Retinal pigment epithelial cell (primary cell): ENCODE measurements around a stretch of chr14.

DNA sequence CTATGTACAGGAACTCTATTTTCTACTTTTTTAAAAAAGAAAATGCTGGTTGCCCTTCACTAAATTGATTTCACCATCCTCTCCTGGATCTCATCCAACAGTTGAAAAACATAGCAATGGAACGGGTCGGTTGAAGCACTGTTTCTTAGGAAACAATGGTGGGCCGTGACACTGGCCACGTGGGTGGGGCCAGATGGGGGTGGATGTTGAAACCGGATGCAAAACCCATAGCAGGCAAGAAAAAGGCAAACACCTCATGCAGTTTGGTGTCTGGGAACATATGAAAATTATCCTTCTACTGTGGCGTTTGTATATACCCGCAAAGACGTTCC, 37.8 kb upstream of the RIN3 start:
- RRBS, result no CpG with 5 or more reads among the region's 8 CpGs

DNA sequence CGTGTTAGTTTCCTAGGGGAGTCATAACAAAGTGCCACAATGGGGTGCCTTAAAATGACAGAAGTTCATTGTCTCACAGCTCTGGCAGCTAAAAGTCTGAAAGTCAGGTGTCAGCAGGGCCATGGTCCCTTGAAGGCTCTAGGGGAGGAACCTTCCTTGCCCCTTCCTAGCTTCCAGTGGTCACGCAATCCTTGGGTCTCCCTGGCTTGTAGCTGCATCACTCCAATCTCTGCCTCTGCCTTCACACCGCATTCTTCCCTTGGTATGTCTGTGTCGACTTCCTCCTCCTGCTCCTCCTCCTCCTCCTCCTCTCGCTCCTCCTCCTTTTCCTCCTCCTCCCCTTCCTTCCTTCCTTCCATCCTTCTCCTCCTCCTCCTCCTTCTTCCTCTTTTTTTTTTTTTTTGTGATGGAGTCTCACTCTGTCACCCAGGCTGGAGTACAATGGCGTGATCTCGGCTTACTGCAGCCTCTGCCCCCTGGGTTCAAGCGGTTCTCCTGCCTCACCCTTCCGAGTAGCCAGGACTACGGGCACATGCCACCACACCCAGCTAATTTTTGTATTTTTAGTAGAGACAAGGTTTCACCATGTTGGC, 25.8 kb upstream of the RIN3 start:
- RRBS, result no CpG with 5 or more reads among the region's 10 CpGs

- RRBS, result no CpG with 5 or more reads among the region's 9 CpGs
Measured at GRCh38 chr14:92573908-92574627, 60.5 kb downstream of the RIN3 start.

GRCh38 chr14:92653317-92653816, 95.1 kb downstream of the LGMN start:
- RRBS, result no CpG with 5 or more reads among the region's 15 CpGs

- RRBS, result no CpG with 5 or more reads among the region's 7 CpGs
Measured at GRCh38 chr14:92669046-92669767, 79.2 kb downstream of the LGMN start.

- RRBS, result no CpG with 5 or more reads among the region's 2 CpGs
Measured at GRCh38 chr14:92726734-92727050, 21.7 kb downstream of the LGMN start.

- RRBS, result no CpG with 5 or more reads among the region's 4 CpGs
Measured at GRCh38 chr14:92759256-92759758, 10.9 kb upstream of the LGMN start.

DNA sequence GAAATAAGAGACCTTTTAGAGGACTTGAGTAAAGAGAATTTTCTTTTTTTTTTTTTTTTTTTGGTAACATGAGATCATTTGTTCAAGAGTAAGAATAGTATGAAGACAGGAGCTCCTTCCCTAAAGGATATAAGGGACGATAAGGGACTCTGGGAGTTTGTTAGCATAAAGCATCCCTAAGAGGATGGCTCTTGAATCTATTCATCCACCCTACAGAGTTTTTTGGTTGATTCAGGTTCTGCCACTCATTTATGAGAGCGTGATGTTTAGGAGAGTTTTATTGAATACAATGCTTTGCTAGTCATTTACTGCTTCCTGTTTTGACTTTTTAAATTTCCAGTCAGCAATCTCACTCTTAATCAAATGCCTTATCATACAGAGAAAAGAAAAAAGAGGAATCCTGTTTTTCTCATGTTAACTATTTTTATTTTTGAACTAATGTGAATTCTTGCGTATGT, 21.9 kb upstream of the LGMN start:
- RRBS, result no CpG with 5 or more reads among the region's 3 CpGs

DNA sequence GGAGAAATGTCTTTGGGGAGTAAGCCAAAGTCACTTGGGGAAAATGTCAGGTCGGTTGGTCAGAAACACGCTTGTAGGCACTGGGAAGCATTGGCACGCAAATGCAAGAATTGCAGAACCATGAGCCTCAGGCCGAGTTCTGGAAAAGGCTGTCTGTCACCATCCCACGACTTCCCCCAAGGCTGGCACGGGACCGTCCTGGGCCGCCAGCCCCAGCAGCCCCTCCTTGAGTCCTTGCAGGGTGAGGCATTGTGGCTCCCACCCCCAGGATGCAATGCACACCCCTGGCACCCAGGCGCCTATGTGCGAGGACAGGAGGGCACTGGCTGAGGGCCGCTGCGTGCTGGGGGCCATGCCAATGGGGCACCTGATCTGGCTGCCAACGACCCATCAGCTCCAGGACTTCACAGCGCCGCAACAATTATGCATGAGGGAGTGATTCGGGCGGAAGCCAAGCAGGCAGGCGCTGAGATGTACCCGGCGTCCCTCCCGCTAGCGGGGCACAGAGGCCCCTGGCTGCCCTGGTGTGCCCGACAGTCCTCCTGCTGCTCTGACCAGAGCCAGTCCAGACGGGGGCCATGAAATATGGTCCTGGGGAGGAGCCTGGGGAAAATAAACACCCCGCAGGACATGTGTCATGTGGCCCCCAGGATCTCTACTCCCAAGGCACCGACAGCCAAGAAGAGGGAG, 30.0 kb downstream of the CHGA start:
- RRBS, result no CpG with 5 or more reads among the region's 26 CpGs

GRCh38 chr14:92964588-92965243, 41.8 kb downstream of the CHGA start:
- RRBS, result no CpG with 5 or more reads among the region's 6 CpGs

- RRBS, result no CpG with 5 or more reads among the region's 5 CpGs
Measured at GRCh38 chr14:92986214-92986838, 63.4 kb downstream of the CHGA start.

- RRBS, result 25% methylated on average over 7 of the region's 27 CpGs
Measured at GRCh38 chr14:93017212-93018057, 94.5 kb downstream of the CHGA start.

GRCh38 chr14:93043245-93043964, 72.3 kb downstream of the ITPK1 start:
- RRBS, result no CpG with 5 or more reads among the region's 9 CpGs

- RRBS, result no CpG with 5 or more reads among the region's 9 CpGs
Measured at GRCh38 chr14:93073229-93073777, 42.4 kb downstream of the ITPK1 start.

DNA sequence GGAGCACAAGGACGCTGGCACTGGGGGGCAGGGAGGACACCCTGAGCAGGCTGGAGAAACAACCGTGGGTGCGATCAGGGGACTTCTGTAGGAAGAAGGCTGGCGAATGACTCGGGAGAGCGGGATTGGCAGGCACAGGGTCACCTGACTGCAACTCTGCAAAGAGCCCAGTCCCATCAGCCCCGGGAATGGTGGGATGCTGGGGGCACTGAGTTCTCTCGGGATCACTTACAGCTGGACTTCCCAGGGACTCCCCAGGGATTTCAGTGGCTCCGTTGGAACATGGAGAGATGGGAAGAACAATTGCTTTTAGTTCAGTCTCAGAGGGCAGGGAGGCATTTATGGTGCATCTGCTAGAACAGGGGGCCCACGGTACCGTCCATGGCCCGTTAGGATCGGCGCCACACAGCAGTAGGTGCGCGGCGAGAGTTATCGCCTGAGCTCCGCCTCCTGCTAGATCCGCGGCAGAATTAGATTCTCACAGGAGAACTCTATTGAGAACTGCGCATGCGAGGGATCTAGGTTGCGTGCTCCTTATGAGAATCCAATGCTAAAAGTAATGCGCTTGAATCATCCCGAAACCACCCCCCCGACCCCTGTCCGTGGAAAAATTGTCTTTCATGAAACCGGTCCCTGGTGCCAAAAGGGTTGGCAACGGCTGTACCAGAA, 24.4 kb downstream of the UBR7 start:
- RRBS, result no CpG with 5 or more reads among the region's 30 CpGs

- RRBS, result no CpG with 5 or more reads among the region's 4 CpGs
Measured at GRCh38 chr14:93263606-93264159, 56.6 kb downstream of the UBR7 start.

DNA sequence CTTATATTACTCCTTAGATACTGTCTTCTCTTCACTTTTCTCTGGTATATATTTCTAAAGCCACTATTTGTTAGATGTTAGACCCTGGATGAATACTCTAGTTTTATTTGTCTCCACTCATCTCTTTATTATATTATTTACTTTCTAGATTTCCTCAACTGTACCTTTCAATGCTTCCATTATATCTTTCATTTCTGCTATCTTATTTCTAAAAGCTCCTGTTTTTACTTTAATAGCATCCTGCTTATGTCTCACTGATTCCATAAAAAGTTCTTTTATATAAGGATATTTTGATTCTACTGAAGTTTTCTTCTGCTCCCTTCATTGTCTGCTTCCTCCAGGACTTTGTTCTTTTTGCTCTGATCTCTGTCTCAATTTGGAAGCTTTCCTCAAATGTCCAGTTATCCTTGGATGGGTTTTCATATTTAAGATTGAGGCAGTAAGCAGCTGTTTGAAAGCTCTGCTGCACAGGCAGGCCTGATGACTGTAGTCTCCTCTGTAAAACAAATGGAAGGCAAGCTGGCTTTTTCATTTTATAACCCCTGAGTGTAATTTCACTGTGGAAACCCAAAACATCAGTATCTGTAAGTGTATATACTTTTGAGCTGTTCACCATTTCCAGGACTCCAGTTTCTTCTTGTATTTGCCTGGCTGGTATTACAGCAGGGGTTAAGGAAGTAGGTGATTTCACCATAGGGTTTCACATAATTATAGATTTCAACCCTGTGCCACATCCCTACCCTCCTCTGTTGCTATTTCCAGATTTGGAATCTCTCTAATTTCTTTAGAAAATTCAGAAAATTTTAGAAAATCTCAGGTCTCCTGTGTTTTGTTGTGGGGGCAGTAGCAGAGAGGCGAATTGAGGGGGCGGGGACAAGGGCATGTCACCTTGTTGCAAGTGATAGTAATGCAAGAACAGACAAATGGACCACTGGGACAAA, 44.4 kb downstream of the BTBD7 start:
- RRBS, result no CpG with 5 or more reads among the region's 2 CpGs

DNA sequence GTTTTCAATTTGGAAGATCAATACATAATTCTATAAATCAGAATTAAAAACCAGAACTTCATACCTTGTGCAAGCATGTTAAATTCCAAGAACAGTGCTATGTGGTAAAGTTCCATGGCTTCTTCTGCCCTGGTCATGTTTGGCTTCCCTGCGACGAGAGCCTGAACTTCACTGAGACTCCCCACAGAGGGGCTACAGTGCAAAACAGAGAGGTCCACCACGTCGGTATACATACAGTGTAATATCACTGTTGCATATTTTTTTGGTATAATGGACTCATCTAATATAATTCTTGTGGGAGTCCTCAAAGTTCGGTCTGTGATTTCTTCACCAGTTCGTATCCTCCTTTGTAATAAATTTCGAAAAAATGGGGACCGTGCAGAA, 39.0 kb downstream of the BTBD7 start:
- RRBS, result no CpG with 5 or more reads among the region's 8 CpGs

DNA sequence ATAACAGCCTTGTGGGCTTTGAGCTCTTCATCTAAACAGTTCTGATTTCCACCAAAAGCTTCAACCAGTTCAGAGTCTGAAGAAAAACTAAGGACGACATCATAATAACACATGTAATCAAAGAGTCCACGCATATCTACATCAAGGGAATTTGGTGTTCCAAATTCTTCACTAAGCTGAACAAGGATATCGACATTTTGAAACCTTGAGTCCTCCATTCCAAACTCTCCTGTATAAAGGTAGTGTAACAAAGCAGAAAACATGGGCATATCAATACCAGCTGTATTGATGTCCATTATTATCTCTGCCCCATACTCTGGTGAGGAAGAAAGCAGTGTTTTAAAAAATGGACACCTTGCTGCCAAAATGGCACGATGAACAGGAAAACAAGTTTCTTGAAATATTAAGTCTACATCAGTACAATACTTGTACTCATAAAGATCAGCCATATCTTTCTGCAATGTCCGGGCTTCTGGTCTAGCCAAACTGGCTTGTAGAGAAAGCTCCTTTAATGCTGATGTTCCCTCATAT, 38.6 kb downstream of the BTBD7 start:
- RRBS, result no CpG with 5 or more reads among the region's 5 CpGs